Ishikawa (cell line): ENCODE data around the genes ASZ1 and CTTNBP2.

GRCh38 chr7:114949927-114950430 lies 28.1 kb downstream of the MDFIC start:
- RRBS: no CpG with 5 or more reads among the region's 2 CpGs

GRCh38 chr7:114961232-114961929 lies 39.5 kb downstream of the MDFIC start:
- RRBS: no CpG with 5 or more reads among the region's 2 CpGs

DNA sequence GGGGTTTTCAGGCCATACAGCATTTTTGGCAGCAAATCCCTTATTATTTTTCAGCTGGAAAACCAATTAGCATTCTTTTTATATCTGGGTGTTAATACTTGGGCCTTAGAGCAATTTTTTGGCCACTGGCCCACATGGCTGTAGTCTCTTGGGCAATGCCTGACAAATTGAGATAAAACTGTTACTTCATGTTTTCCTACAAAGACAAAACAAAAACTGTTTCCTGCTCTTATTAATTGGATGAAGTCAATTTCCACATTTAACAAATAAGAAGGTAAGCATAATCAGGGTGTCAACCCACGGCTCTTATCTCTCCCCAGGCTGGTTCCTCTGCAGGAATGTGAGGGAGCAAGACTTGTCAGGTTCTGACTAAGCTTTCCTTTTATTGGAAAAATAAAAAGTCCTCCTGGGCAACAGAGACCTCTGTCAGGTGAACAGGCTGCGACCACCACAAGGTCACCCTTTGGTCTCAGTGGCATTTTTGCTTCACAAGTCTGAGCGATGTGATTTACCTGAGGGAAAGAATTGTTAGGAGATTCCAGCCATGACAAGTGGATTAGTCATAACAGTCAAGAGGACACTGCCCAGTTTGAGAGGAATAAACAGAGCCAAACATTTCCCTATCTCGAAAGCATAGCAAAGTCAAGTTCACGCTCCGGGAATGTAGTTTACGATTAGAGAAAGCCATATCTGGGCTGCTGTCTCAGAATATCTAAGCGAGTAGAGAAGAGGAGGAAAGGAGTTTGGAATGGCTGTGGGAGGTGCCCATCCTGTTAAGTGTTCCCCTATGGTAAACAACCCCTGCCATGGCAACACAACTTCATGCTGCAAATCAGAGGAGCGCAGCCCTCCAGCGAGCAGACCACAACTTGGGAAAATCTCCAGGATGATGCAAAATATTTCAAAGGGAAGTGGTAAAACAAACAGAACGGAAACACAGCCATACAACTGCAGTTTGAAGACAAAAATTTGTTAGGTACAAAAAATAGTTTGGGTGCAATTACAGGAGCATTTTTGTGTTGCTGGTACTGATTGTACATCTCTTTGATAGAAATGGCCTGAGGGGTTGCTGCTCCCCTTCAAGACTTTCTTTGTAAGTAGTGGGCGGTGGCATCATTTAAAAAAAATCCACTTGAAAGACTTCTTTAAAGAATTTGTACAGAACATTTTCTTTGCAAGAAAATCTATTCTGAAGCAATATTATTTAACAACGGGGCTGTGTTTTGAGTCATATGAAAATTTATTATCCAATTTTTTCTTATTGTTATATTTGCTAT lies 144.6 kb downstream of the TES start:
- RRBS: no CpG with 5 or more reads among the region's 13 CpGs

DNA sequence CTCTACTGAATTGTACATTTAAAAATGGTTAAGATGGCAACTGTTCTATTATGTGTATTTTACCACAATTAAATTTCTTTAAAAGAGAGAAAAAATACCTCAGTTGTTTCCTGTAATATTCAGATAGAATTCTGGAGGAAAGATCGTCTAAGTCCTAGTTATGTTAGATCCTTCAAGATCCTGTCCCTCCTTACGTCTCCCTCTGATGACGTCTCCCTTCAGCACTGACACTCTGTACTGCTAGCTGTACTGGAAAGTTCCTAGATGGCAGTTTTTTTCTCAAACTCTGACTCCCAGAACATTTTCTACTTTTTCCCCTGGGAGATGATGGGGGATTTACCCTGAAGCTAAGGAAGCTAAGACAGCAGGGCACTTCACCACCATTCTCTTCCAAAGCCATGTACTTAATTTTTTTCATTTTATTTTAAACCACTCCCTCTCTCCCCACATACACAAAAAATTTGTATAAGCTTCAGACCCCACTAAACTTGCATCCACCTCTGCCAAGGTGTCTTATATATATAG lies 53.1 kb upstream of the CAV2 start:
- RRBS: no CpG with 5 or more reads among the region's 3 CpGs

GRCh38 chr7:116447962-116448508 lies 51.5 kb upstream of the CAV2 start:
- RRBS: no CpG with 5 or more reads among the region's 2 CpGs

- RRBS: 13% methylated on average over 21 of the region's 63 CpGs
Measured at GRCh38 chr7:116499837-116500912, 637 bp downstream of the CAV2 start.

GRCh38 chr7:116522285-116522828 lies 2.5 kb upstream of the CAV1 start:
- RRBS: no CpG with 5 or more reads among the region's 7 CpGs

DNA sequence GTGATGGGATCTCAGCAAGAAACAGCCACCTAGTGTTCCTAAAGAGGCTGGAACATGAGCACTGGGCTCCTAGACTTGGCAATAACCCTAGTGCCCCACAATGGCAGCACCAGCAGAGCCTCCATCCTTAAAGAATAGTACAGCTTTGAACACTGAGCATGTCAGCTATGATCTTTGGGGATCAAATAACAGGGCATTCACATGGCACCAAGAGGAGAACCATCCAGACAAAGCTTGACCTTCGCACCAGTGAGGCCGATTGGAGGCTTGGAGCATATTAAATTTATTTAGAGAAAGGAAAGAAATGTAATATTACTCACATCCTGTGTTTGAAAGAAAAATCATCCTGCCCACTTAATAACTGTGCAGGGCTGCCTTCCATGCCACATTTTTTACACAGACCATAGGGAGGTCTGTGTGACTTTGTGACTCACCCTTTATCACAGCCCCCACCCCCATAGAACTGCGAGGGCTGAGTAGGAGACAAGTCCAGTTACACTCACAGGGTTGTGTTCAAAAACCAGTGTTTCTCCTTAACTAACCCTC lies 52.0 kb downstream of the CAV1 start:
- RRBS: no CpG with 5 or more reads among the region's 3 CpGs

DNA sequence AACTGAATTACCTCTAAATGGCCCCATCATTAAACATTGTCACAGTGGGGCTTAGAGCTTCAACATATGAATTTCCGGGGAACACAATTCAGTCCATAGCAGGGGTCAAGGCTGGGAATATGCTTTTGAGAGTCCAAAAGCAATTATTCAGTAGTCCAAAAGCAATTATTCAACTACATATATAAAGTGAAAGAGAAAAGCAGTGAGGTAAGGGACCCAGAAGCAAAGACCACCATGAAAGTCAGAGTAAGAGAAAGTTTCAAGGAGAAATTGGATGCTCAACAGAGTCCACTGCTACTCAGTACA lies 76.2 kb upstream of the CAPZA2 start:
- RRBS: no CpG with 5 or more reads among the region's 1 CpG

DNA sequence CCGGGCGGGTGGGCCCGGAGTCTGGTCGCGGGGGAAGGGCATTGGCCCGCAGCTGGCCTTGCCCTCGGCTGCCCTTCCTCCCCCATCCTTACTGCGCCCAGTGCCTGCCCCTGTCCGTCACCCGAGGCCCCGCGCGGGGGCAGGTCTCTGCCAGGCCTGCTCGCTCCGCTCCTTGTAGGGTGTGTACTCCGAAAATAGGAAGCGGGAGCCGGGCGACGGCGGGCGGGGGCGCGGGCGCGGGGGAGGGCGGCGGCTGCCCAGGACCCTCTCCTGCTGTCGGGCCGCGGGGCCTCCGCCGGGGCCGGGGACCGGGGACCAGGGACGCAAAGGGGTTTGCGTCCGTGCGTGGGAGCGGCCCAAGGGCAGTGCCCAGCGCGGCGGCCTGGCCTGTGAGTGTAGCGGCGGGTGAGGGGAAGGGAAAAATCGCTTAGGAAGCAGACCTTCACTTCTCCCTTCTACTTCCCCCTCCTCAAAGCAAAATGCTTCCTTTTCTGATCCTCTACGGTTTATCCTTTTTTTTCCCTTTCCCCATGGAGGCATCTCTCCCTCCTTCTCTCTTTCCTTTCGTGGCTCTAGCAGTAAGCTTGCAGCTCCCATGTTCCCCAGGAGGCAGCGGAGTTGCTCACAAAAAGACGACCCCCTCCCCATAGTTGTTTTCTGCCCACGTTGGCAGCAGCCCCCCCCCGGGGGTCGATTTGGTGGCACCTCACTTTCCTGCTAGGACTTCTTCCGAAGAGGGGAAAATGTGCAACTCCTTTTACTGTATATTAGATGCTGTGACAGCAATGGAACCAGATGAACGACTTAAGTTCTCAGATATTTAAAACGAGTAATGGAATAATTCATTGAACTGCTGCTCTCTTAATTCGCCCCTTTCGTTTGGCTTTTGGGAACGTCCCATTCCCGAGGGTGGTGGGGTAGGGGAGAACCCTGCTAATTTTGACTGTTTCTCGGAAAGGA lies 592 bp downstream of the CAPZA2 start:
- RRBS: 1% methylated on average over 14 of the region's 61 CpGs

DNA sequence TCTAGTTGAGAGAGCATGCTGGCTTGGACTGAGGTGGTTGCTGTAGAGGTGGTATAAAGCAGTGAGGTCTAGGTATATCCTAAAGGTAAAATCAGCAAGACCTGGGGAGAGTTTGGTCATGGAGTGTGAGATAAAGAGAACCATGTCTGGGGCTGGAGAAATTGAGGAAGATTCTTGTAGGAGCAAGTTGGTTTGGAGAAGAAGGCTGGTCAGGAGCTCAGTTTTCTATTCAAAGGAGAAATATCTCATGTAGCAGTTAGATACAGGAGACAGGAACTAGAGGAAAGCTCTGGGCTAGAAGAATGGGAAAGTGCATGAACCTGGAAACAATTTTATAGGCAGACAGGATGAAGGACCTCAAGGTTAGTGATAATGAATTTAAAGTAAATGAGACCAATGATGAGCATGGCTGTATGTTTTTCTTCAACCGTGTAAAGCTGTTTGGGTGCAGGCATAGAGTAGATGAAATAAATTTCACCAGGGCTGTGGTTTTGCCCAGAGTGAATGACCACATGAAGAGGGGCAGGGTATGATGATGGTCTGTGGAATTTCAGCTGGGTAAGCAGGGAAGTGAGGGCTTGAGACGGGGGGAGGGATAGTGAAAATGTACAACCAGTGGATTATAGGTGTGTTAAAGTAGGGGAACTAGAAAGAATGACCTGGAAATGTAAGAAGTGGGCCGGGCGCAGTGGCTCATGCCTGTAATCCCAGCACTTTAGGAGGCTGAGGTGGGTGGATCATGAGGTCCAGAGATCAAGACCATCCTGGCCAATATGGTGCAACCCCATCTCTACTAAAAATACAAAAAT lies 32.7 kb upstream of the ST7 start:
- RRBS: no CpG with 5 or more reads among the region's 4 CpGs

GRCh38 chr7:117427151-117427969 lies at the start of gene ASZ1:
Gene ASZ1, minus strand, starts transcription at chr7:117427493.
- RRBS: no CpG with 5 or more reads among the region's 52 CpGs

DNA sequence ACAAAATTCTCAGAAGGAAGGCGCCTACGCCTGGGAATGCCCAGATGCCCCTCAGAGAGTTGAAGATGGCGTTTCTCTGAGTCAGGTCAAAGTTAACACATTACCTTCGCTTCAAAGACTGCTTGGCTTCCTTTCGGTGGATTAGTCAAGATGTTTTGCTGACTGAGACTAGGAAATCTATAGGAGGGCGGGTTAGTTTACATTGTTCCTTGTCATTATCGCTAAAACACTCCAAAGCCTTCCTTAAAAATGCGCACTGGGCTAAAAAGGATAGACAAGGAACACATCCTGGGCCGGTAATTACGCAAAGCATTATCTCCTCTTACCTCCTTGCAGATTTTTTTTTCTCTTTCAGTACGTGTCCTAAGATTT lies 950 bp upstream of the CFTR start:
- RRBS: no CpG with 5 or more reads among the region's 11 CpGs

DNA sequence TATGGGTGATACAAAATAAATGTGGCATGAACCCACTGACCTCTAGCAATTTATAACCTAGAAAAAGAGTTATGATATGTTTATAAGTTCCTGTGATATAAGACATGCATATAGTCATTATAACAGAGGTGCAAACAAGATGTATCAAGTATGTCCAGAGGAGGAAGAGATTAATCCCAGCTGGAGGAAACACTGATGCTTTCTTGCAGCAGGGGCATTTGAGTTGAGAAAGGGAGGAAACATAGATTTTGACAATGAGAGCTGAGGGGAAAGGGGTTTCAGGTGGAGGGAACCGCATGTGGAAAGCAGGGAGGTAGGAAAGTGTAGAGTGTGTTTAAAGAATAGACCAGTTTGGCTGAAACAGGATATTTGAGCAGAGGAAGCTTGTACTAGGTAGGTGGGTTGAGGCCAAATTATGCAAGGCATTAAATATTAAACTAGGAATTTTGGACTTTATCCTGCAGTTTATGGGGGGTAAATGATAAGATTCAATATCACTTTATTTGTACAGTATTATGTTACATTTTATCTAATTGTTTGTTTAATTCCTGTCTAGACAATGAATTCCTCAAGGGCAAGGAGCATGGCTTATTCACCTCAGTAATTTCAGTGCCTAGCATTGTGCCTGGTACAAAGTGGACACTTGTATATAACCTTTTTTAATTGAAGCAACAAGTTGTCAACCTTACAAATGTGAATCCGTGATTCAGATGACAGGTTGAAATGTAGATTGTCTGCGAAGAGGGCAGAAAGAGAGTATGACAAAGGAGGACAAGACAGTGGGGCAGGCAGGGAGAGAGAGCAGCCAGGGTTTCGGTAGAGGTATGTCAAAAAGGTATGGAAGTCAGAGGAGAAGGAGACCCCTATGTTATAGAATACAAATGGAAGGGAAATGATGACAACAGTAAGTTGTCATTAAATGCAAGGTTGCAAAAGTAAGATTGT lies 125.9 kb downstream of the CFTR start:
- RRBS: no CpG with 5 or more reads among the region's 4 CpGs

GRCh38 chr7:117771804-117772136 lies 101.5 kb downstream of the CTTNBP2 start:
- RRBS: no CpG with 5 or more reads among the region's 4 CpGs

GRCh38 chr7:117773678-117773943 lies 99.6 kb downstream of the CTTNBP2 start:
- RRBS: no CpG with 5 or more reads among the region's 3 CpGs

GRCh38 chr7:117872864-117874018 lies at the start of gene CTTNBP2:
Gene CTTNBP2, minus strand, starts transcription at chr7:117873441.
- RRBS: 2% methylated on average over 76 of the region's 131 CpGs

GRCh38 chr7:121019048-121019598 lies 30.6 kb downstream of the CPED1 start:
- RRBS: no CpG with 5 or more reads among the region's 3 CpGs

- RRBS: no CpG with 5 or more reads among the region's 1 CpG
Measured at GRCh38 chr7:121082610-121083717, 94.5 kb downstream of the CPED1 start.